Cardiac ventricle fibroblast (primary cell): ENCODE measurements around the gene IL17REL.

GRCh38 chr22:49659735-49660411, 167.8 kb downstream of the BRD1 start:
- RAMPAGE, long total RNA, result no peak

DNA sequence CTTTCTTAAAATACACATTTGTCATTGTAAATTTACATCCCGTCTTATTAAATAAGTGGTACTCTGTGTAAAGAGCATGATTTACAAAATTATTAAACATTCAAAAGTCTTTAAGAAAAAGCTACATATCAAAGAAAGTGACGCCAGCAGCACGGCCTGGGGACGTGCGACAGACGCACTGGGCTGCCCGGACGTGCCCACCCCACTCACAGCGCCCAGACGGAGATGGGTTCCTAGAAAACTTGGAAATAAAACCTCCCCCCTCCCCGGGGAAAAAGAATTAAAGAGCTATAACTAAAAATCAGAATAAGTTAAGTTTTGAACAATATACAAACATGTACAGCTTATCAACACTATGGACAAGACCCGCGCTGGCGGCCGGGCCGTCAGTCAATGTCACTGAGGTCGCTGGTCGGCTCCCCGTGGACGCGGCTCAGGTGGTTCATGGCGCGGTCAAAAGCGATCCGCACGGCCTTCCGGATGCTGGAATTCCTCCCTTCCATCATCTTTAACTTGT, 53.8 kb downstream of the BRD1 start:
- RAMPAGE, long total RNA, result no peak

DNA sequence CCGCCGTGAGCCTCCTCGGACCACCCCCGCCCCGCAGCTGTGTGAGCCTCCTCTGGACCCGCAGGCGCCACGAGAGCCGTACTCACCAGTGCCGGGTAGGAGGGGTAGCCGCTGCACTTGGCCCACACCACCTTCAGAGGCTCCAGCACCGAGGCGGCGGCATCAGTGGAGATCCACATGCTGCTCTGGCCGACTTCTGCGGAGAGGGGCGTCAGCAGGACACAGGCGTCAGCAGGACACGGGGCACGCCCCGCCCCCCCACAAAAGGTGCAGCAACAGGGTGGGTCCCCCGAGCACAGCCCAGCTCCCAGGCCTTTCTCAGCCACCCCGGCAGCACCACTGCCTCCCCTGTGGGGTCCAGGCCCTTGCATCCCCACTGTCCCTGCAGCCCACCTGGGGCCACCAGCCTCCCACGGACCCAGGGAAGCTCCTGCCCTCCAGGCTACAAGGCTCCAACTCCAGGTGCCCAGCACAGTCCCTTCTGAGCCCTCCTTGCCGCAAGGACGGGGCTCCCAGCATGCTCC, 51.6 kb downstream of the BRD1 start:
- RAMPAGE, long total RNA, result no peak

- RAMPAGE, long total RNA, result no peak
Measured at GRCh38 chr22:49788361-49789020, 39.2 kb downstream of the BRD1 start.

DNA sequence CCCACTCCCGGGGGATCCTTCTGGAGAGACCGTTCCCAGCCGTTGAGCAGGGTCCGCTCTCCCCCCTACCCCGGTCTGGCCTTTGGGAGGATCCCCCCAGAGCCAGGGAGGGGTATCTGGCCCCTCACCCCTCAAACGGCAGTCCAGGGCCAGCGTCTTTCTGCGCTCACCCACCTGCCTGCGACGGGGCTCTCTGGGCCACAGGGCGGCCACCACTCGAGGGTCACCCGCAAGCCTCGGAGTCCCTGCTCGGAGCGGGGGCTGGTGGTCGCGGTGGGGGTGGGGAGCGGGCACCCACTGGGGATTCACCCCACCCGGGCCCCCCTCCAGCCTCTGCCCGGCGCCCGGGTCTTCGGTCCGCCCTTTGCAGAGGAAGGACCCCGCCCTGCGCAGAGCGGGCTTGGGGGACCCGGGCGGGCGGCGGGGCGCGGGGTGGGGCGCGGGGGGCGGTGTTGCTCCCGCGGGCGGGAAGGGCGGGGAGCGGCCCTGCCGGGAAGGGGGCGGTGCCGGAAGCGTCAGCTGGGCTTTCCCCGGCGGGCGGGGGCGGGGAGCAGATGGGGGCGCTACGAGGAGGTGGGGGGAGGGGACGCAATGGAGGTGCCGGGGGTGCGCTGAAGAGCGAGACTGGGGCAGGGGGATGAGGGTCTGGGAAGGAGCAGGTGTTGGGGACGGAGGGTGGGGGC, 16.6 kb downstream of the CRELD2 start:
- RAMPAGE, long total RNA, result no peak

DNA sequence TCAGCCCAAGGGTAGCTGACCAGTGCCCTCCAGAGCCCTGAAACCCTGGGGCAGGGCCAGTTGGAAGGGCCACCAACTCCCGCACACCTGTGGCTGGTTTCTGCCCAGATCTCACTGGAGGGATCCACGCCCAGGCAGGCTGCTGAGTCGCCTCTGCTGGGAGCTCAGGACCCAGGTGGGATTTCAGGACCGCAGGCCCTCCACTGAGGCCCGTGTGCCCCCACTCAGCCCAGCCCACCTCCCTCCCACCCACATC, 8.9 kb upstream of the PIM3 start:
- RAMPAGE, long total RNA, result no peak

GRCh38 chr22:49953909-49954306, 6.7 kb upstream of the PIM3 start:
- RAMPAGE, long total RNA, result no peak

DNA sequence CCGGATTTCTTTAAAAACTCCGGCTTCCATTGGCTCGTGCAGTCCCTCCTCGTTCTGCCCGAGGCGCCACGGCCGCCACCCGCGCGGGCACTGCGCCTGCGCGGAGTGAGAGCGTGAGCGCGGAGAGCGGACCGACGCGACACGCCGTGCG, 309 bp upstream of the PIM3 start:
- RAMPAGE, long total RNA, result no peak

GRCh38 chr22:50012474-50013040, at the start of gene IL17REL:
IL17REL (minus strand) TSS chr22:50012765.
- RAMPAGE, long total RNA, result no peak

DNA sequence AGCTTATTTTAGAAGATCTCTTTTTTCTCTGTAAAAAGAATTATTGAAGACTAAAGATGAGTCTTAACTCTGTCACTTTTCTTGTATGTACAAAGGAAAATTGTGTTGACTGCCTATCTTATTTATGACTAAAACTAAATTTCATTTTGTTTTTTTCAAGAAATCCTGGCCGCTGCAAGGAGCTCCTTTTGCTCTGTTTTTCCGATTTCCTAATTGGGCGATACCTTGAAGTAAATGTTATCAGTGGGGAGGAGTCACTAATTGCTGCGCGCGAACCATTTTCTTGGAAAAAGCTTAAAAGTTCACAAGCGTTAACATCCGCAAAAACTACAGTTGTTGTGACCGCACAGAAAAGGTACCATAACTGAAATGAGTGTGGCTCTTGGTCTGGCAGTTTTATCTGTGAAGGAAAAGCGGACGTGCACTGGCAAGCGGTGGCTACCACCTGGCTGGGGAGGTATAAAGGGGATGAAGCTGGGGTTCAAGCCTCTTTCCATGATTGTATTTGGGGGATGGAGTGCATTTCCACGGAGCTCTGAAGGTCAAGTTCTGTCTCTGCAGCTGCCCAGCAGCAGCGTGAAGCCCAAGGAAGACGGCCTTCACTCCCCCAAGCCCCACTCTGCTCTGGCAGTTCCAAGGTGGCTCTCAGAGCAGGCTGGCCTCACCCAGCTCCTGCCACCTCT, 27.3 kb downstream of the MOV10L1 start:
- RAMPAGE, long total RNA, result no peak

GRCh38 chr22:50158047-50158529, 12.4 kb upstream of the PANX2 start:
- RAMPAGE, long total RNA, result no peak

DNA sequence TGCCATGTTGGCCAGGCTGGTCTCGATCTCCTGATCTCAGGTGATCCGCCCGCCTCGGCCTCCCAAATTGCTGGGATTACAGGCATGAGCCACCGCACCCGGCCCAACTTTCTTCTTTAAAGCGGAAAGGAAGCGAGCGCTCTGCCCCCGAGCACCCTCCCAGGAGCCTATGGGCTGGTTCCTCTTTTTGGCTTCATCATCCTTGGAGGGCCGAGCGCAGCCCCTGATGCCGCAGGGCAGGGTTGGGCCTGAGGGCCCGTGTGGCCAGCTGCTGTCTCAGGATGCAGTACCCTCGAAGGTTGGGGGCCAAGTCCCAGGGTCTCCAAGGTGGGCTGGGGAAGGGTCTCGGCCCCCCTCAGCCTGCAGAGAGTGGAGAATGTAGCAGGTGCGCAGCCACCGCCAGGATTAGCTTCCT, 2.7 kb downstream of the PANX2 start:
- RAMPAGE, long total RNA, result no peak

- RAMPAGE, long total RNA, result no peak
Measured at GRCh38 chr22:50190059-50191098, 4.7 kb downstream of the TRABD start.

DNA sequence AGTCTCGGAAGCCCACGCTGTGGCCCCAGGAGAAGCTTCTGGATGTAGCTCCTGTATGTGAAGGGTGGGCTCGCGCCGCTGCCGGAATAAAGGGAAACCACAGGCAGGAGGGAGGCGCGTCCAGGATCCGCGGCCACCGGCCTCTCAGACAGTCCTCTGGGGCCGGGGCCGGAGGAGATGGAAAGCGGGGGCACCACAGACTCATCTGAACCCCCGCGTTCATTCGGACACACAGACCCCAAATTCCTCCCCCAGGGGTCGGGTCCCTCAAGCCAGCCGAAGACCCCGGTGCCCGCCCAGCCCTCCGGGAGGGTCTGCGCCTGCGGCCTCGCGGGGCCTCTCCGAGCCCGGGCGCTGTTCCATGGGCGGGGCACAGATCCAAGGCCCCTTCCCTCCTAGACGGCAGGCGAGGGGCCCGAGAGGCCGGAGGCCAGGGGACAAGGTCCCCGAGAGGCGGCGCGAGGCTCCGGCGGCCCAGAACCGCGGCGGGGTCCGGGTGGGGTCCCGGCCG, 608 bp upstream of the SELENOO start:
- RAMPAGE, long total RNA, result no peak

DNA sequence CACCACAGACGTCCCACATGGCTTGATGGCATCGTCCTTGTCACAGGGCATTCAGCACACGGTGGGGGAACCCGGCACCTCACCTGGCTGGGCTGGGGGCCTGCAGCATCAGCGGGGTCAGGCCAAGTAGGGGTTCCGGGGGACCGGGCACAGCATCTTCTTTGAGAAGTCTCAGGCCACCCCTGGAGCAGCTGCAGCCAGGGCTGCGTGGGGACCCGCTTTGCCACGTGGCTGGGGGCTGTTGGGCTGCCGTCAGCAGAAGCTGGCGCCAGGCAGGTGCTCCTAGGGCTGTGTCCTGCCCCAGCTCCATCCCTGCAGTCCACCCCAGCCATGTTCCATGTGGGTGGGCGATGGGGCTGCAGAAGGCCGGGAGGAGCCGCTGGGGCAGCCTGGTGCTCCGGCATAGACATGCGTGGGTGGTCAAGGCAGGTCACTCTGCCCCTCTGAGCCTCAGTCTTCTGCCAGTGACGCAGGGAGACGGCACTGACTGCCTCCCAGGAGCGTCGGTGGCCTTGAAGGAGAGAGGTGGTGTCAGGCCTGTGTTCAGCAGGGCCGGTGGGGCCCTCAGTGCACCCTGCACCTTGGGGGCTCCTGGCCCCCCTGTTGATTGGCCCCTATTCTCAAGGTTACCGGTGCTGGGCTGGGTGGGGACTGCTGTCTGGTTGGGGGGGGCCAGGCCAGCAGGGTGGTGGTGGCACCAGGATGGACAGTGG, 8.5 kb downstream of the SELENOO start:
- RAMPAGE, long total RNA, result no peak

DNA sequence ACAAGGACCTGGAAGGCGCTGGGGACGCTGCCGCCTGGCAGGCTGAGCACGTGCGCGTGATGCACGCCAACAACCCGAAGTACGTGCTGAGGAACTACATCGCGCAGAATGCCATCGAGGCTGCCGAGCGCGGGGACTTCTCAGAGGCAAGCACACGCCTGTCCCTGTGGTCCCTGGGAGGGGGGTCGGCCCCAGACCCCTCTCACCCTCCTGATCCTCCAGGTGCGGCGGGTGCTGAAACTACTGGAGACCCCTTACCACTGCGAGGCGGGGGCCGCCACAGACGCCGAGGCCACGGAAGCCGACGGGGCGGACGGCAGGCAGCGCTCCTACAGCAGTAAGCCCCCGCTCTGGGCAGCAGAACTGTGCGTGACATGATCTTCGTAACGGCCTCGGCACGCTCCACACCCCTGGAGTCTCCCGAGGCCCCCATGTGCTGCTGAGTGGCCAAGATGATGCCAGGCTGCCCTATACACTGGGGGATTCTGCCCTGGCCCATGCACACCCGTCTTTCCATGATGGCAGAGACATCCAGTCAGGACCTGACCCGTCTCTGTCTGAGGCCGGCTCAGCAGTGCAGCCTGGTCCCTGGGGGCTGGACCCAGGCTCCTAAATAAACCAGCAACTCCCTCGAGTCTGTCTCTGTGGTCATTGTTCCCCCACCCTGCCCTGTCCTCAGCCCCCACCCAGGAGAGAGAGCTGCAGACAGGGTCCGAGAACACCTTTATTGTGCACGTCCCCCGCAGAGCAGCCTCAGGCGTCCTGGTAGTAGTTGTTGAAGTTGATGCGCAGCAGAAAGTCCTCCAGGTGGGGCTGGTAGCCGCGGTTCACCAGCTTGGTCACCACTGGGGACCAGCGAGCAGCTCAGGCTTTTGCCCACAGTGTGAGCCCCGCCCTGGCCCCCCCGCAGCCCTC, 16.4 kb downstream of the SELENOO start:
- RAMPAGE, long total RNA, result no peak

- RAMPAGE, long total RNA, result no peak
Measured at GRCh38 chr22:50268060-50269315, 1.7 kb downstream of the MAPK11 start.

DNA sequence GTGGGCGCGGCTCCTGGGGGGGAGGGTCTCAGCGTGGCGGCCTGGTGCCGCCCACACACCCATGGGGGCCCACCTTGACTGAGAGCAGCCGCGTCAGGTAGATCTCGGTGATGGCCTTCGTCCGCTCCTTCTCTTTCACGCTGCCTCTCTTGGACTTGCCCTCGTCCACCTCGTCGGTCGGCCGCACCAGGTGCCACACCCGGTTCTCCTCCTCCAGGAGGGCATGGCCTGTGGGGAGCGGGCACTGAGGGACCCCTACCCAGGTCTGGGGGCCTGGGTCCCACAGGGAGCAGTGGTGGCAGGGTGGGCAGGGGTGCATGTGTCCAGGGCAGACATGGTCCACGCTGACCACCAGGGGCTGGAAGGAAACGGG, 7.8 kb upstream of the MAPK11 start:
- RAMPAGE, long total RNA, result no peak

DNA sequence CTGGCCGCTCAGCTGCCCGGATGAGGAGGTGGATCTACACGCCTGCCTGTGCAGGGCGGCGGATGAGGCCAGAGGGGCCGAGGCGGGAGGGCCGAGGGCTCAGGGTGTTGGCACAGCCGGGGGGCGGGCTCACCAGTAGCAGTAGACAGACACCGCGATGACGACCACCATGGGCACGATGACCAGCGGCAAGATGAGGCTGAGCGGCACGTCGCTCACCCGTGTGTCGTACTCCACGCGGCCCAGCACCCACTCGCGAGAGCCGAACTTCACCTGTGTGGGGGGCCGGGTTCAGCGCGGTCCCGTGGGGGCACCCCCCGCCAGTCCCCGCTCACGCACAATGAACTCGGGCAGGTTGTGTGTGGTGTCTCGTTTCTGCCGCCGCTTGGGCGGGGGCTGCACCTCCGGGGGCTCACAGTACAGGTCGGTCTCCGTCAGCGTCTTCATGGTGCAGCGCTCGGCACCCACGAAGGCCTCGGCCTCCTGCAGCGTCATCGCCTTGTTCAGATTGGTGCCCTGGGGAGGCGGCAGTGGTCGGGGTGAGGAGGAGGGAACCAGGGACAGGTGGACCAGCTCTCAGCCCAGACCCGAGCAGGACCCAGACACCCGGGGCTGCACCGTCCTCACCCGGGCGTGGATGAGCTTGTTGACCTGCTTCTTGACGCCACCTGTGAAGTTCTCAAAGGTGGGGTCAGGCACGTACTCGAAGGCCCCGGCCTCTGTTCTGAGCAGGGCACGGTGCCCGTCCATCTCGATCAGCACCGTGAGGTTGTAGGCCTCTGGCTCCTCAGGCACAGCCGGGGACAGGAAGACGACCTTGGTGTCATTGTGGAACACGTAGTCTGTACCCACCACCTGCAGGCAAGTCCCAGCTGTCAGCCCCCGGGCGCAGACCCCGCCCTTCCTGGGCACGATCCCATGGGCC, 11.3 kb upstream of the MAPK11 start:
- RAMPAGE, long total RNA, result no peak

DNA sequence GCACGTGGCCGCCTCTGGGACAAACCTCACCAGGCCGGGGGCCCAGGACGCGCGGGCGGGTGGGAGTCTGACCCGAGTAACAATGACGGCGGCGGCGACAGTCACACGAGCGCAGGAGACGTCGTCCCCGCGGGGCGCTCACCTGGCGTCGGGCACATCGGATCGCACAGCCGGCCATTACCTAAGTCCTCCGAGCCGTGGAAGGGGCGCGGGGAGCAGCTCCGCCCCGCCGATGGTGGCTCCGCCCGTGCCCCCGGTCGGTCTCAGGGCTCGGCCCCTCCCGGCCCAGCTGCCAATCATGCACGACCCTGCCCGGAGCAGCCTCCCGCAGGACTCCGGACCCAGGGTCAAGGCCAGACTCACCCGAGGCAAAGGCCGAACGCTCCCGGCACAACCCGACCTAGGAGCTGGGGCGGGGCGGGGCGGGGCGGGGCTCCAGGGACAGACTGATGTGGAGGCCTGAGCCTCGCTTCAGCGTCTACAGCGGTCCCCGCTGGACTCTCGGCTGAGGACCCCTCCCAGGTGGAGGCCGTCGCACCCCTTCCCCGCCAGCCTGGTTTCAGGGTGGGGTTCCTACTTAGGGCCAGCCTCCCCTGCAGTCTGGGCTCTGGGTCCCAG, 7.2 kb downstream of the PLXNB2 start:
- RAMPAGE, long total RNA, result no peak